ENCODE data around the genes NPS and MGMT.

DNA sequence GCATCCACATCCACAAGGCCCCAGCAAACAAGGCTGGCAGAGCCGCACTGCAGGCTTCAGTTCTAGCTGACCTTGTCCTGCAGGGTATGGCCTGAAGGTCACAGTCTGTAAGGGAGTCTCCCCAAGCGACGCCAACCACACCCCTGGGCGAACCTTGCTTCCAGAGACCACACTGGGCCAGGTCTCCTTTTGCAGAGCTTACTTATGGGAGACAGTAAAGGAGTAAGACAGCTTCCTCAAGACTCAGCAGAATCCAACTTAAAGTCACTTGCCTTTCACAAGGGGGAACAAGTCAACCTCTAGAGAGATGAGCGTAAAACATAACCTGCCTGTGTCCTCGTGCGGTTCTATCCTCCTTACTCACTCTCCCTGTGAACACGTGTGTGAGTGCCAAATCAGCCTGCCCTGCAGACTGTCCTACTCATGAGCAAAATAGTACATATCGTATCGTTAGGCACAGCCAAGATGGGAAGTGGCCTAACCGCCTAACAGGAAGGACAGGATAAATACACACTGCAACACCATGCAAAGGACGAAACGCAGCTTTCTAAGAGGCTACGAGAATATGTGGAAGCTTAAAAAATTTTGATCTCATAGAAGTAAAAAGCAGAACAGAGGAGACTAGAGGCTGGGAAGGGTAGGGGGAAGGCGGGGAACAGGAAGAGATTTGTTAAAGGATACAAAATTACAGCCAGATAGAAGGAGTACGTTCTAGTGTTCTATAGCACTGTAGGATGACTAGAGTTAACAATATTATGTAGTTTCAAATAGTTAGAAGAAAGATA lies 22.6 kb downstream of the FAM53B start:
- PRO-cap: no peak

DNA sequence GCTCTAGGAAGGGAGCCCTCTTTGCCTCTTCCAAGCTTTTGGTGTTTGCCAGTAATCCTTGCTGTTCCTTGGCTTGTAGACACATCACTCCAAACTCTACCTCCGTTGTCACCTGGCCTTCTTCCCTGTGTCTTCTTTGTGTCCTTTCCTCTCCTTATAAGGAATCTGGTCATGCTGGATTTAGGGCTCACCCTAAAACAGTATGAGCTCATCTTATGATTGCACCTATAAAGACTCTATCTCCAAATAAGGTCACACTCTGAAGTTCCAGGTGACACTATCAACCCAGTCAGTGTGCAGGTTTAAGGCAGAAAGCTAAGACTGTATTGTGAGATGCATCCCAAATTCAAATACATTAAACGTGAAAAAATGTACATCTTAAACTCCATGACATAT lies 49.0 kb upstream of the ZRANB1 start:
- PRO-cap: no peak

DNA sequence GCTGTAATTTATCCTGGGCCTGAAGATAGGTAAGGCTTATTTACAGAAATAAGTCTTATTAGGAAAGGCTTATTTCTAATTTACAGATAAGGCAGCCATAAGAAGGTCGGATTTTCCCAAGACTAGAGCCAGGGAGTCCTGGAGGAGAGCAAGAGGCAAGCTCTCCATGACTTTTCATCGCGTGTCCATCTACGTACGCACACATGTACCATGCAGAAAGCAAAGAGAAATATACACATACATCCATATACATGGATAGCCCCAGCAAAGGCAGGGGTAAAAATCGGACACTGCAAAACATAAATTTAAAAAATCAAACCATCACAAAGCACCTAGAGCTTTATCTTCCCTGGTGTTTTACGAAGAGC lies 25.8 kb upstream of the ZRANB1 start:
- PRO-cap: no peak

DNA sequence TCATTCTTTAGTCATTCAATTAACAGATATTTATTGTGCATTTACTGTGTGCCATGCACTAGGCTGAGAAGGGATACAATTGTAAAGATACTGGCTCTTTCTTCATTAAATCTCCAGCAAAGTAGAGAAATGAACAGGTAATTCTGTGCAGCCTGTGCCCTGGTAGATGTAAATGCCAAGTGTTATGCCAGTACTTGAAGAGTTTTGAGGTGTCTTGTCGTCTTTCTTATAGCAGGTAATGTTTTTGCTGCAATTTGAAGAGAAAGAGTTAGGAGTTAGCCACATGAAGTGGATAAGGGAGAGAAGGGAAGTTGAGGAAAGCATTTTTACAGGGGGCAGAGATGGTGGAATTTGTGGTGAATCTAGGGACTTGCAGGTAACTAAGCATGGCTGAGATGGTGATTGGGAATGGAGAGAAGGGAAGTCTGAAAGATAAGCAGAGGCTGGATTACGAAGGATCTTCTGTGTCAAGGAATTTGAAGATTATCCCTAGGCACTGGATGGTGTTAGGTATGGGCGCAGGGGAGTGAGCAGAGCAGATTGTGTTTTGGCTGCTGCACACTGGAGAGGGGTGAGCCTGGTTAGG lies 25.2 kb downstream of the ZRANB1 start:
- PRO-cap: no peak

- PRO-cap: no peak
These were observed 4.5 kb downstream of the CTBP2 start for GRCh38 chr10:125023276-125023870.

DNA sequence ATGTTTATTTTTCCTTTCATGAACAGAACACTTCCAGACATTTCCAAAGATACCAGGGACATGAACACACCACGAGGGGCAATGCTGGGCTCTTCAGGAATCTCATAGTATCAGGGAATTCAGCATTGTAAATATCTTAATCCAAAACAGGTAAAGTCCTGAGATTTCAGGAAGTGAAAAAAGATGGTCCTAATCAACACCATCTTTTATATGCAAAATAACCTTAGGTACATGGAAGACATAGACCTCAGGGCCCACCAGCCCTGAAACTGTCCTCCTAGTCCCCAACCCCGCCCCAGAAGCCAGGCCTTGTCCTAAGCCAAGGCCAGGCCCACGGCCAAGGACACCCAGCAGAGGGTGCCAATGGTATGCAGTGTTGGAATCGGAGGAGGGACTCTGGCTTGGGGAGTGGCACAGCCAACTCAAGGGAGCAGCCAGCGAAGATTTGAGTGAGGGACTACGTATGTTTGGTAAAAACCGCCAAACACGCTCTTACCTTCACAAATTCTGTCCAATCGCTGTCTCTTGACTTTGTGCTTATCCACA lies 10.7 kb upstream of the CTBP2 start:
- PRO-cap: no peak

- PRO-cap: no peak
These were observed 36.5 kb upstream of the CTBP2 start for GRCh38 chr10:125064285-125064878.

GRCh38 chr10:125081554-125082370 lies 53.9 kb upstream of the CTBP2 start:
- PRO-cap: no peak

- PRO-cap: no peak
These were observed 71.5 kb upstream of the CTBP2 start for GRCh38 chr10:125099054-125100033.

- PRO-cap: no peak
These were observed 116.2 kb upstream of the CTBP2 start for GRCh38 chr10:125143988-125144539.

DNA sequence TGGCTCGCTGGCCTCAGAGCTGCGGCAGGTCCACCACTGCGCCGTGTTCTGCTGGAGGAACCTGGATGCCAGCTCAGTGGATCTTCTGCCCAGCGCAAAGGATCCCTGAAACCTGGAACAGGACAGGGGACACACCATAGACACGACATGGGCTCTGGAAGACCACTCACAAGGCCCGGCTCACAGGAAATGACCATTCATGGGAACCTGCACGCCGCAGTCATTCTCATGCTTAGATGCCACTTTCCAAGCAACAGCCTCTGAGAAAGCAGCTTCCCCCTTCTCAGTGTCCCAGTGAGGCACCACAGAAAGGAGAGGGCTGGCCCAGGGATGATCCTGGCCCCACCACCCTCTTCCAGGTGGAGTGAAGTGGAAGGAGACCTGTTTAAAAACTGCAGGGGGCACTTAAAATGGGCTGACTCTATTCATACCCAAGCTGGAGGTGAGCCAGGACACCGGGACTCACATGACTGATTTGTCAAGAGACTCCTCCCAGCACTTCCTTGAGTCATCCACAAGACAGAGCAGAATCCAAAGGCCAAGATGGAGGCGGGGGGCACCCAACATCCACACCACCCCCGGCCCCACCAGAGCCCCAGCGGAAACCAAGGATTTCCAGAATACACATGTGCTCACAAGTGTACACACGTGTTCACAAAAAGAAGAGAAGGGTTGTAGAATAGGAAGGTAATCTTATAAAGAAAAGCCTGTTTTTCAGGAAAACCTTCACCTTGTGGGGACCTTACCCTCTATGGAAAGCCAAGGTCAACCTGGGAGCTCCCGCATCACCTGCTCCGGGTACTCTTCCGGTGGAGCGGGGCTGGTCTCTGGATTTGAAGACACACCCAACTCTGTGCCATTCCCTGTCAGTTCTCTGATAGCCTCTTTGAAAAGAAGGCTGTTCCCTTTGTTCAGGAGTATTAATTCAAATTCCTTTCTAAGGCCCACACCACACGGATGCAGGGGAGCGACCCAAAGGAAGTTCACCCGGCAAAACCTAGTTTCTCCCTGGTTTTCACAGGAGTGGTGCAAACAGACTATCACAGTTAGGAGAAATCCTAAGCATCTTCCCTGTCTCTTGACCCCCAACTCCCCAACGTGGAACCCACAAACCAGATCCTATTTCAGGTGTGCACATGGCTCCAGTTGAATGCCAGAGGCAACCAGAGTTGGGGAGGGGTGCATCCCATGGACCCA lies 121.5 kb upstream of the CTBP2 start:
- PRO-cap: bidirectional peak, plus-strand start at position 534 of the sequence, minus-strand start at position 361 of the sequence

- PRO-cap: no peak
These were observed 181.7 kb upstream of the CTBP2 start for GRCh38 chr10:125209631-125209977.

DNA sequence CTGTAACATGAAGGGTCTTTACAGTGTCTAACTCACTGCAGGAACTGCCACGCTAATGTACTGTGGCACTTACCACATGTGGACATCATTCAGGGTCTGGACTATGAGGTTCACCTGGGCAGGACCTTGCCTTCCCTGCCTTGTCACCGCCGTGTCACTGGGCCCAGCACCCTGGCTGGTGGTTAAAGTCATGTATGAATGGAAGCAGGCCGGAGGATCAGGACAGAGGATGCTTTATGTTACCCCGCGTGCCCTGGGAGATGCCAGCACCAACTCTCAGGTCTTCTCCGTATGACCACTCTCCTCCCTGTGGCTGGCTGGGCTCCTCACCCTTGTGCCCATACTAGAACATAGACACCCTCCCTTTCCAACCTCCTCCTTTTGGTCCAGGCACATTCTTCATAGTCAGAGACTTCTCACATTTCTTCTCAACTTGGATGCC lies 240.1 kb downstream of the TEX36 start:
- PRO-cap: no peak

DNA sequence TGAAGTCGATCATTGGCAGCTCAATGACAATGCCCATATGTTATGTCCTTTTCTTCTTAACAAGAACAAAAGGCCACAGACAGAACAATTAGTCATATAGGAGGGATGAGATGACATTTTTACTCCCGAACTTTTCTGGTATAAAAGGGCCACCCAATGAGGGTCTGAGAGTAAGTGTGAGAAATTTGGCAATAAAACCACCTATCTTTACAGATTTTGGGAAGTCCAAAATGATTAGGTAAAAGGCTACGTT lies at the start of gene NPS:
NPS (plus strand) TSS at position 171 of the 253 bp plus-strand sequence.
- PRO-cap: no peak

DNA sequence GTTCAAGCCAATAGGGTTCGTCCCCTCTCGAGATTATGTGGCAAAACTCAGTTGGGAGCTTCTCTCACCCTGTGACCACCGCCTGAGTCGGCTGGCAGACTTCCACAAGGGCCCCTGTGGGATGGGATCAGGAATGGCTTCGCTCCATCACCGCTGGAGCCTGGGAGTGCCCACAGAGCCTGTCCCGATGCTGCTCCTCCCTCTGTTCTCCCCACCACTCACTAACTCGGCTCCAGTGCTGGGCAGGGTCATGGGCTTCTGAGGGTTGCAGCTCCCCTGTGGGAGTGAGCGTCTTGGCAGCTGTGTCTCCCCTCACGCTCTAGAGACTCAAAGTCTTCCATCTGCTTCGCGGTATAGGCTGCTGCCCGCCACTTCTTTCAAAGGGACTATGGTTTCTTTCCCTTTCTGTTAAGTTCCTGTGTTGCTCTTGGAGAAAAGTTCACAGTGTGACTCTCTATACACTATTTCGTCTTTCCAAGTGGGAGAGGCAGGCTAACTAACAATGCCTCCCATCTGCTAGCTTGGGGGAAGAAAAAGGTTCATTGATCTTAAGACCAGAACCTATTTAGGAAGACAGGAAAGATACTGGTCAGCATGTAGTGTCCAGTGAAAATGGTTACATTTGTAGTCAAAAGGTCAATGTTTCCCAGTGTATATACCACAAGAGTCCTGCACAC lies 20.2 kb downstream of the CLRN3 start:
- PRO-cap: no peak

GRCh38 chr10:127968396-127968968 lies 61.6 kb downstream of the PTPRE start:
- PRO-cap: no peak

- PRO-cap: no peak
These were observed 213.2 kb upstream of the MGMT start for GRCh38 chr10:129253867-129254242.

DNA sequence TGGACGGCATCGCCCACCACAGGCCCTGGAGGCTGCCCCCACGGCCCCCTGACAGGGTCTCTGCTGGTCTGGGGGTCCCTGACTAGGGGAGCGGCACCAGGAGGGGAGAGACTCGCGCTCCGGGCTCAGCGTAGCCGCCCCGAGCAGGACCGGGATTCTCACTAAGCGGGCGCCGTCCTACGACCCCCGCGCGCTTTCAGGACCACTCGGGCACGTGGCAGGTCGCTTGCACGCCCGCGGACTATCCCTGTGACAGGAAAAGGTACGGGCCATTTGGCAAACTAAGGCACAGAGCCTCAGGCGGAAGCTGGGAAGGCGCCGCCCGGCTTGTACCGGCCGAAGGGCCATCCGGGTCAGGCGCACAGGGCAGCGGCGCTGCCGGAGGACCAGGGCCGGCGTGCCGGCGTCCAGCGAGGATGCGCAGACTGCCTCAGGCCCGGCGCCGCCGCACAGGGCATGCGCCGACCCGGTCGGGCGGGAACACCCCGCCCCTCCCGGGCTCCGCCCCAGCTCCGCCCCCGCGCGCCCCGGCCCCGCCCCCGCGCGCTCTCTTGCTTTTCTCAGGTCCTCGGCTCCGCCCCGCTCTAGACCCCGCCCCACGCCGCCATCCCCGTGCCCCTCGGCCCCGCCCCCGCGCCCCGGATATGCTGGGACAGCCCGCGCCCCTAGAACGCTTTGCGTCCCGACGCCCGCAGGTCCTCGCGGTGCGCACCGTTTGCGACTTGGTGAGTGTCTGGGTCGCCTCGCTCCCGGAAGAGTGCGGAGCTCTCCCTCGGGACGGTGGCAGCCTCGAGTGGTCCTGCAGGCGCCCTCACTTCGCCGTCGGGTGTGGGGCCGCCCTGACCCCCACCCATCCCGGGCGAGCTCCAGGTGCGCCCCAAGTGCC lies at the start of gene MGMT:
MGMT (plus strand) TSS at position 670 of the 886 bp plus-strand sequence.
- PRO-cap: bidirectional peak, plus-strand start at position 673 of the sequence, minus-strand start at position 451 of the sequence

- PRO-cap: no peak
These were observed 186.5 kb downstream of the EBF3 start for GRCh38 chr10:129777577-129777987.

GRCh38 chr10:129944925-129945522 lies 19.1 kb downstream of the EBF3 start:
- PRO-cap: unidirectional peak, plus-strand start at chr10:129945231

Data from trachea (tissue), 1 donor.